Epithelial cell of alveolus of lung (primary cell): Measurements from ENCODE around the genes CPT1A and FGF4.

GRCh38 chr11:68841499-68842237 is at the start of gene CPT1A:
Gene CPT1A (minus strand): TSS chr11:68841916.
- RAMPAGE, long total RNA = start-site peak on the minus strand at chr11:68841832-68841867, 84 and 25 reads in 2 replicates
- RRBS = 1% methylated on average over 46 of the region's 95 CpGs

DNA sequence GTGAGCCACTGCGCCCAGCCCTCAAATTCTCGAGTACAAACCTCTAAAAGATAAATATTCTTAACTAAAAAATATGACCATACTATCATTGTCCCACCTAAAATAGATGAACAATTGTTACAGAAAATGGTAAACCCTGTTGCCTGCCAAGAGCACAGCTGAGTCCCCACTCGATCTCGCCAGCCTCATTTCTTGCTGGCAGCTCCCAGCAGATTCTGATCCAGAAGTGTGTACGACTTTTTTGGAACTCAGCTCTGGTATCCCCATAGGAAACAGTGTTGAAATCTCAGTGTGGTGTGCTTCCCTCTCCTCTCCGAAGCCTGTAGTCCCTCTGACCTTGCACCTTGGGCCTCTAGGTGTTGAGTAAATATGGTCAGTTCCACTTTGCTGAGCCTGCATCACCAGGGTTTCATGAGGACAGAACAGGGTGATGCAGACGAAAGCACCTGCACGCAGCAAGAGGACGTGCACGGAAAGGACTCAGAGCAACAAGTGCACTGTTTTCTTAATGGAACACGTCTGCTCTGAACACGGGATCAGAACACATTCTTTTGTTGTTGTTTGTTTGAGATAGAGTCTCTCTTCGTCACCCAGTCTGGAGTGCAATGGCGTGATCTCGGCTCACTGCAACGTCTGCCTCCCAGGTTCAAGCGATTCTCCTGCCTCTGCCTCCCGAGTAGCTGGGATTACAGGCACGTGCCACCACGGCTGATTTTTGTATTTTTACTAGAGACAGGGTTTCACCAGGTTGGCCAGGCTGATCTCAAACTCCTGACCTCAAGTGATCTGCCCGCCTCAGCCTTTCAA is 3.7 kb upstream of the CPT1A start:
- RAMPAGE, long total RNA = no peak
- RRBS = no CpG with 5 or more reads among the region's 21 CpGs

GRCh38 chr11:68927175-68927549 is 23.5 kb downstream of the IGHMBP2 start:
- RAMPAGE, long total RNA = no peak
- RRBS = no CpG with 5 or more reads among the region's 5 CpGs

DNA sequence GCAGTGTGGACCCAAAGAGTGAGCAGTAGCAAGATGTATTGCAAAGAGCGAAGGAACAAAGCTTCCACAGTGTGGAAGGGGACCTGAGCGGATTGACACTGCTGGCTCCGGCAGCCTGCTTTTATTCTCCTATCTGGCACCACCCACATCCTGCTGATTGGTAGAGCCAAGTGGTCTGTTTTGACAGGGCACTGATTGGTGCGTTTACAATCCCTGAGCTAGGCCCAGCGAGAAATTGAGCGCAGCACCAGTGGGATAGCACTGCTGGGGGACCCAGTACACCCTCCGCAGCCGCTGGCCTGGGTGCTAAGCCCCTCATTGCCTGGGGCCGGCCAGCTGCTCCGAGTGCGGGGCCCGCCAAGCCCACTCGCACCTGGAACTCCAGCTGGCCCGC is 6.6 kb downstream of the MRGPRD start:
- RAMPAGE, long total RNA = no peak
- RRBS = no CpG with 5 or more reads among the region's 14 CpGs

GRCh38 chr11:69002644-69003022 is 10.4 kb downstream of the MRGPRF start:
- RAMPAGE, long total RNA = no peak
- RRBS = no CpG with 5 or more reads among the region's 7 CpGs

DNA sequence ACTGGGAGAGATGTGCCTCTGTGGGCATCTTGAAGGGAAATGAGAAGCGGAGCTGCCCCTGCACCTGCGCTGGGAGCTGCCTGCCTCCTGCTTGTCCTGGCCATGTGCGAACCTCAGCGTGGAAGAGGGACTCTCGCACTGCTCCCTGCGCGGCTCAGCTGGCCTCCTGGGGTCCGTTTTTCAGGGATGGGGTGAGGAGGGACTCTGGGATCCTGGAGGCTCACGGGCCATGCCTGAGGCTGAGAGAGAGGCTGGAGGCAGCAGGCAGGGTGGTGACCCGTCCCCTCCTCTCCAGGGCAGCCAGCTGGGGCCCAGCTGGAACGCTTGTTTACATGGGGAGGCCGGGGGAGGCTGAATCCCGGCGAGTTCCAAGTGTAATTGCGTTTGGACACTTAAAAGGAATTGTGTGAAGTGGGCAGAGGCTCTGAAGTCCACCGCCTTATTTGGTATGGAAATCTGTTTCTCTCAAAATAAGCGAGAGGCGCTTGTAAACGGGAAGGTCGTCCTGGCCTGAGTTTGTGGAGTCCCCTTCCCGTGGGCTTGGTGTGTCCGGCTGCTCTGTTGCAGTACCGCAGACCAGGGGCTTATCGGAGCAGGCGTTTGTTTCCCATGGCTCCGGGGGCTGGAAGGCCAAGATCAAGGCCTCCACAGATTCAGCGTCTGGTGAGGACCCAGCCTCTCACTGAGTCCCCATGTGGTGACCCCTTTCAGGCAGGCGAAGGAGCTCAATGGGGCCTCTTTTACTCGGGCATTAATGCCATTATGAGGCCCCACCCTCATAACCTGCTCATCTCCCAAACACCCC is 1.3 kb upstream of the MRGPRF start:
- RAMPAGE, long total RNA = no peak
- RRBS = 5% methylated on average over 5 of the region's 29 CpGs

- RAMPAGE, long total RNA = no peak
- RRBS = no CpG with 5 or more reads among the region's 20 CpGs
Measured at GRCh38 chr11:69018625-69019348, 5.7 kb upstream of the MRGPRF start.

- RAMPAGE, long total RNA = no peak
- RRBS = no CpG with 5 or more reads among the region's 8 CpGs
Measured at GRCh38 chr11:69035974-69036311, 12.8 kb upstream of the TPCN2 start.

- RAMPAGE, long total RNA = no peak
- RRBS = no CpG with 5 or more reads among the region's 8 CpGs
Measured at GRCh38 chr11:69074756-69075103, 26.0 kb downstream of the TPCN2 start.

DNA sequence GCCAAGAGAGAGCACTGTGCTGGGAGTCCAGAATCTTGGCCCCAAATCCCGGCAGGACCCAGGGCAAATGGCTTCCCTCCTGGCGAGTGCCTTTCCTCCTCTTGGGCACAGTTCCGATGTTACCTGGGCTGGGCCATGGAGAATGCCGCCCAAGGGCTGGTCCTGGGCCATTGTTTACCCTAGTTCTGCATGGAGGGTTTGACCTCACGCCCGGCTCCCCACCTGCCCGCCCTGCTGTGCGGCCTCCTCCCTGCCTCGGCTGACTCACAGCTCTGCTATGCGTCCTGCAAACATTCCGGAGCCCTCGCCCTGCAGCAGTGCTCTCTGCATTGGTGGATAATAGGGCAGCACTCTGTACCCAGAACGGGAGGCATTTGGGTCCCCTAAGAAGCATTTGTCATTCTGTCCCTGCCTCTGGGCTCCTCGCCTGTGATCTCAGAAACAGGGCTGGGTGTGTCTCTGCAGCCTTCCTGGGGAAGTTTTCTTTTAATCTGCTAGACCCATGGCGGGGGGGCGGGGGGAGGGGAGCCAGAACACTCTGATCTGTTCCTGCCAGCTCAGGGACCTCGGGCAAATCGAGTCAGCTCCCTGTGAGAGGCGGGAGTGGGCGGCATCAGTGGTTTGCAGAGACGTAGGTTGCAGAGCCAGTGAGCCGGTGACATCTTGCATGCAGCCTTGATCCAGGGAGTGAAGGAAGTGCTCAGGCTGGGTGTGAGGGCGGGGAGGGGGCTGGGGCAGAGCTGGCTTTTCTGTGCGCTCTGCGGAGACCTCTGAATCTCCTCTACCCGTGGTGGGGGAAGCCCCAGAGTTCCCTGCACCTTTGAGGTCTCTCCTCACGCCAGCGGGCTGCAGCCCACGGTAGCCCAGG is 32.9 kb upstream of the SMIM38 start:
- RAMPAGE, long total RNA = no peak
- RRBS = under 1% methylated on average over 5 of the region's 29 CpGs

- RAMPAGE, long total RNA = no peak
- RRBS = no CpG with 5 or more reads among the region's 12 CpGs
Measured at GRCh38 chr11:69166502-69166934, 10.8 kb downstream of the SMIM38 start.

DNA sequence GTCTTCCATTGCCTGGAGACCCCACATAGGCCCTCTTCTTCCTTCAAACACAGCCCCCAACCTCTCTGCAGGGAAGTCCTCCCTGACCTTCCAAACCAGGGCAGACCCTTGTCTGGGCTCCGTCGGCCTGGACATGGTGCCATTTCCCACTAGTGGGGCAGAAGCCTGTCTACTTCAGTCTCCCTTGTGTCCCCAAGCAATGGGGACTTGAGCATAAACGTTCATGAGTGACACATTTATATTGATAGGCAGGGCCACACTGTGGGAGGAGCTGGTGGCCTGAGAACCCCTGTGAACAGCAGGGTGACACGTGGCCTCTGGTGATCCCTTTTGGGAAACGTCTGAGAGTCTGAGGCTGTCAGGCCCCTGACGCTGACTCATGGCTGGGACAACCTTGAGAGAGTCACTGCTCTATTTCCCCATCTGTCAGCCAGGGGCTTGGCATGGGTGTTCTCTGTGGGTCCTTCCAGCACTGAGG is 54.5 kb downstream of the SMIM38 start:
- RAMPAGE, long total RNA = no peak
- RRBS = no CpG with 5 or more reads among the region's 6 CpGs

DNA sequence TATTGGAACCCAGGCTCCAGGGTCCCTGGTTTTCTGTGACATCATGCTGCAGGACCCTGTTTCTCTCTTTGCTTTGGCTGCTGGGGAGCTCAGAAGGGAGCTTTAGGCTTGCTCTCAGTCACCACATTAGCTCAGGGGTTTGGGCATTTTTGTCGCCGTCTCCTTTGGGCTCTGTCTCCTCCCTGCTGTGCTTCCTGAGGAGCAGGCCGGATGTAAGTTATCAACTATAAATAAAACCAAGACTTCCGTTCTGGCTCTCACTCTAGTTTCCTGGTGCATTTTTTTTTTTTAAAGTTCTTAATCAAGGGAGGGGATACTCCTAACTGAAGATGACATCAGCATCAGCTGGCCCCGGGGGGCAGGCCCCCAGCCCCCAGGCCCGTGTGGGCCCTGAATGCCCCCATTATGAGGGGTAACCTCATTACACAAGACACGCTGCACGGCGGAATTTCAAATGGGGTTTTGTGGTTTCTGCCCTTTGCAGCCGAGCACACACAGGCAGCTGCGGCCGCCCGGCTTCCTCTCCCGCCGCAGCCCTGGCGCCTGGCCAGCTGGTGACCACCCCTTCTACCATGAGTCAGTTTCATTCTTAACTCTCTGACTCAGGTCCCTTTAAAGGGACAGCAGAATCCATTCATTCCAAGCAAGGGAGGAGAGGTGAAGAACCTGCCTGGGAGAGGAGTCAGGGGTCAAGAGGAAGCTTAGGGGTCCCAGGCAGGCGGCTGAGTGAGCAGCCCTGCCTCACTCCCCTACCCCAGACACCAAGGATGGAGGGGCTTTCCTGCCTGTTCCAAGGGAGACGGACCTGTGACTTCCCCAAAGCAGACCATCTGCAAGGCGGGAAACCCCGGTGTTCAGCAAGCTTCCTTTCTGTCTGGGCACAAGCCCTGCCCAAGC is 3.3 kb downstream of the MYEOV start:
- RAMPAGE, long total RNA = no peak
- RRBS = no CpG with 5 or more reads among the region's 20 CpGs

DNA sequence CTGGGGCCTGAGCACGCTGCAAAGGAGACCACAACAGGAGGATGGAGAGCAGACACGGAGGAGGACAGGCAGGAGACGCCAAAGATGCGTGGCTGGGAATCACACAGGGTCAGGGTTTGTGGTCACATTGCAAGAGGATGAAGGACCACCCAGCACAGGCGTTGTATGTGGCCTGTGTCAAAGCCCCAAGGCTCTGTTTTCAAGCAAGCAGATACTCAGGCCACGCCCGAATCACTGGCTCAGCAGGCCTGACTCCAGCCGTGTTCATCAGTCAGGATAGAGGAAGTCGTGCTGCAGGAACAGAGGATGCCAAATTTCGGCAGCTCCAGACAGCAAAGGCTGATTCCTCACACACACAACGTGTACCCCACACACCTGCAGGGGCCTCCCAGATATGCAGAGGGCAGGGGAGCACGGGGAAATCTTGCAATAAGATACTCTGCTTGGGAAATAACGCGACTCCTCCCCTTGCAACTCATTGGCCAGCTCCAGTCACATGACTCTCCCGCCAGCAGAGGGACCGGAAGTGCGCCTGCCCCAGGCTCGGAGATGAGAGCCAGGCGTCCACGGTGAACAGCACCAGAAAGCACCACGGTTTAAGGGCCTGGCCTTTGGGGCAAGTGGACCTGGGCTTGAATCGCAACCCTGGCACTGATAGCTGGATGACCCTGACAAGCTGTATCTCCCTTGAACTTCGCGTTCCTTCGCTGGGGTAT is 88.2 kb downstream of the MYEOV start:
- RAMPAGE, long total RNA = no peak
- RRBS = no CpG with 5 or more reads among the region's 25 CpGs

DNA sequence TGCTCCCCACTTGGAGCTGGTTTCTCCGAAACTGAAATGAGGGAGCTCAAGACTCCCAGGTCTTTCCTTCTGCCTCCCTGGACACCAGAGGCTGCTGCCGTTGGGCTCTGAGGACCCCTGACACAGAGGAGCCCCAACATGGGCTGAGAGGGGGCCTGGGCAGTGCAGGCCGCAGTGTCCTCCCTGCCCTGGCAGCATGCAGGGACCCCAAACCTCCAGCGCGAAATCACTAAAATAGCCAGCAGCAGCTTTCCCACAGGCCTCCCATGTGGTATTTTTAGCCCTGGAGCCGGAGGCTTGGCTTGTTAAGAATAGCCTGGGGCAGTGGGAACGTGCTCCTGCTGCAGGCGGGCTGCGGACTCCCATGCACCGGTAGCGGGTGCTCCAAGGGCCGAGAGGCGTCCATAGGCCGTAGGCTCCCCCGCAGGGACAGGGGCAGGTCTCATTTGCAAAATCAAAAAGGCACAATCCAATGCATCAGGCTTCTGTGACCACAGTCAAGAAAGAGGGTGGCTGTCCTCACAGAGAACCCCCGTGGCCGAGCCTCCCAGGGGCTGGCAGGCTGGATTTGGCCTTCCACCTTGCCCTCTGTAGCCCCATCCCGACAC is 151.6 kb upstream of the CCND1 start:
- RAMPAGE, long total RNA = no peak
- RRBS = 62% methylated on average over 4 of the region's 18 CpGs

DNA sequence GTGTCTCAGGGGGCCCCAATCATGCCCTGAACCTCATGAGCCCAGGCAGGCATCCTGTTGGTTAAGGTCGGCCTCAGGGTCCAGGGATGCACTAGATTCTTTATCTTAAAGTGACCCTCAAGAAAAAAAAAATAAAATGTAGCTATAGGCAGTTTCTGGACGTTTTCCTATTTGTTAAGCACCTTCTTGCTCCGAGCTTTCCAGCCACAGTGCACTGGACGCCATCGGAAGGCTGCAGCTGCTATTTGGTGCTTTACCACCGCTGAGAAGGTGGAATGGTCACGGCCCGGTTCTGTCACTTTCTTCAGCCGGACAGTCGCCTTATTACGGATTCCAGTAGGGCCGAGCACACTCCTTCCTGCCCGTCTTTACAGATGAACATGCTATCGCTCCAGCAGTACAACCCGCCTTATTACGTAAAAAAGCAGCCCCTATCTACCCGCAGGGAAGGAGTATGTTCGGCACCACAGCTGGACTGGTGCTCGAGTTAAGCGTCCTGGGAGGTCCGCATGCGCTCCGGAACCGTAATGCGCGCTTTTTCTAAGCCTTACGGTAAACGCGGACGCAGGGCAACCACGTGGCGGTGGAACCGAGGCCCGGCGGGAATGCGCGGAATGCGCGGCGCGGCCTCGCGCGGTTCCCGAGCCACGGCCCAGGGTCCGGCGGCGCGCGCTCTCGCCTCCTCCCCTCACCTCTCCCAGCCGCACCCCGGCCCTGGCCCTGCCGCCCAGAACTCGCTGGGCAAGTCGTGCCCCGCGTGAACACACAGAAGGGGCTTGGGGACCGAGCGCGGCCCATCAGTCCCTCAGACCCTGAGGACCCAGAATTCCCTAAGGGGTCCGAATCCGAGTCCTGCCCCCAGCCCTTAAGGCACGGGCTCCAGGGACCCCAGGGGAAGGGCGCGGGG is 4.6 kb upstream of the CCND1 start:
- RAMPAGE, long total RNA = no peak
- RRBS = 2% methylated on average over 30 of the region's 67 CpGs

- RAMPAGE, long total RNA = no peak
- RRBS = under 1% methylated on average over 4 of the region's 46 CpGs
Measured at GRCh38 chr11:69704532-69705034, 761 bp upstream of the FGF19 start.

DNA sequence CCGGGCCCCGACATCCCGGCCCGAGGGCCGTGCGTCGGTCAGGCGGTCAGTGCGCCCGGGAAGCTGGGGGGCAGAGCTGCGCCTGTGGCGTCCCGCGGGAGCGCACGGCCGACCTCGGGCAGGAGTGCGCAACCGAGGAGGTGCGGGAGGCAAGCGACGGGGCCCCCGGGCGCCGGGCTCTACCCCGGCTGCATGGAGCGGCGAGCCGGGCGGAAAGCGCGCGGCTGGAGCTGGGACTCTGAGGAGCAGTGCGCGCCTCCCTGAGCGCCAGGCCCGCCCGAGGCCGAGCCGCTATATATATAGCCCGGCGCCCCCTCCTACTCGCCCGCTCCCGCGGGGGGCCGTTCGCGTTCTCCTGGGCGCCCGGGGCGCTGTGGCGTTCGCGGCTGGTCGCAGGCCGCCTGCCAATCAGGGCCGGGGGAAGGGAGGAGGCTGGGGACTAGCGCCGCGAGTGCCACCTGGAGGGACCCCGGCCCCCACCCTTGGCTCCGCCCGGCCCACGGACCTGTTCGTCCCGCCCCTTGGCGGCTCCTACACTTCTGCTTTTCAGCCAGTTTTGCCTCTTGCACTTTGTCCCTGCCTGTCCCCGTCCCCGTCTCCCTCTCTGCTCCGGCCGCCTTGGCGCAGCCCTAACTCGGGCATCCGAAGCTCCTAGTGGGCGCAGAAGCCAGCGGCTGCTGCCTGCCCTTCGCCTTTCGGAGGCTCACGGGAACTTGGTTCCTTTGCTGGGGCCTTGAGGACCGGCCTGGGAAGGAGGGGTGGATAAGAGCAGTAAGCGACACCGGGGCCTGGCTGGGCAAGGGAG is at the start of gene FGF4:
Gene FGF4, minus strand, starts transcription at position 271 of the 805 bp plus-strand sequence.
- RAMPAGE, long total RNA = no peak
- RRBS = 1% methylated on average over 39 of the region's 84 CpGs

- RAMPAGE, long total RNA = no peak
- RRBS = no CpG with 5 or more reads among the region's 9 CpGs
Measured at GRCh38 chr11:69983449-69983802, 94.7 kb upstream of the ANO1 start.

GRCh38 chr11:70104250-70105074 is 26.3 kb downstream of the ANO1 start:
- RAMPAGE, long total RNA = no peak
- RRBS = no CpG with 5 or more reads among the region's 16 CpGs